Right lobe of liver (tissue), 4 donors: ENCODE measurements around a stretch of chr5.

DNA sequence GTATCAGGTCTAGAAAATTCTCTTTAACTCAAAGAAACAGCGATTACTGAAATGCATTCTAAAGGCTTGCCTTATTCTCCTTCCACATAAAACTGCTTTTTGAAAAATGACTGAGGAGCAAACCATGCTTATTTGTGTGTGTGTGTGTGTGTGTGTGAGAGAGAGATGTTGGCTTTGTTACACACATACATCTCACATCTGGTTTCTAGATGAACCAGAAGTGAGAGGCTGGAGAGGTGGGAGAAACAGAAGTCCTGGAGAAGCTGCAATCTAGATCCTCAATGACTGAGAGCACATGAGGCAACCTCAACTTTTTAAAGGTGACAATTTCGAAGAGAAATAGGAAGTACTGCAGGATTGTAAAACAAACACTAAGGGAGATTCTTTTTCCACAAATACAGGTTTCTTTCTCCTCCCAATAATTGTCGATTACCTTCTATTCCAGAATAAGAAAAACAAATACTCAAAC, 28.7 kb downstream of the FYB1 start:
- PRO-cap, 4 experiments, result no peak in any of the 4 experiments
- RAMPAGE, long total RNA, 2 experiments, result no peak in any of the 2 experiments

DNA sequence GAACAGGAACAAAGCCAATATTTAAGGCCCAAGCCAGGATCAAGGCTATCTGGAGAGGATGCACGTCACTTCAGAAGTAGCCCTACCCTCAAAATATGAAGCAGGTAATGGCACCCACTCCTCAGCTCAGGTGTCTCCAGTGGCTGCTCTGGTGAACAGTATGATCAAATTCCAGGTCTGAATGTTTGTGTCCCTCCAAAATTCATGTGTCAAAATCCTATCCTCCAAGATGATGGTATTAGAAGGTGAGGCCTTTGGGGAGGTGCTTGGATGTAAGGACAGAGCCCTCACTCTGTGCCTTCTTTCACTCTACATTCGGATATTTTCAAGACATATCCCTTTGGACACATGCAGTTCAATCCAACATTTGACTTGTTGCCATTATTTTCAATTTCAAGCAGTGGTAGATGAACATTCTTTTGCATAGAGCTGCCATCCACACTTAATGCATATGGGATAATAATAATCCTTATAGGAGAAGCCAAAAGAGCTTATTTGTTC, 44.5 kb upstream of the FYB1 start:
- PRO-cap, 4 experiments, result no peak in any of the 4 experiments
- RAMPAGE, long total RNA, 2 experiments, result no peak in any of the 2 experiments

DNA sequence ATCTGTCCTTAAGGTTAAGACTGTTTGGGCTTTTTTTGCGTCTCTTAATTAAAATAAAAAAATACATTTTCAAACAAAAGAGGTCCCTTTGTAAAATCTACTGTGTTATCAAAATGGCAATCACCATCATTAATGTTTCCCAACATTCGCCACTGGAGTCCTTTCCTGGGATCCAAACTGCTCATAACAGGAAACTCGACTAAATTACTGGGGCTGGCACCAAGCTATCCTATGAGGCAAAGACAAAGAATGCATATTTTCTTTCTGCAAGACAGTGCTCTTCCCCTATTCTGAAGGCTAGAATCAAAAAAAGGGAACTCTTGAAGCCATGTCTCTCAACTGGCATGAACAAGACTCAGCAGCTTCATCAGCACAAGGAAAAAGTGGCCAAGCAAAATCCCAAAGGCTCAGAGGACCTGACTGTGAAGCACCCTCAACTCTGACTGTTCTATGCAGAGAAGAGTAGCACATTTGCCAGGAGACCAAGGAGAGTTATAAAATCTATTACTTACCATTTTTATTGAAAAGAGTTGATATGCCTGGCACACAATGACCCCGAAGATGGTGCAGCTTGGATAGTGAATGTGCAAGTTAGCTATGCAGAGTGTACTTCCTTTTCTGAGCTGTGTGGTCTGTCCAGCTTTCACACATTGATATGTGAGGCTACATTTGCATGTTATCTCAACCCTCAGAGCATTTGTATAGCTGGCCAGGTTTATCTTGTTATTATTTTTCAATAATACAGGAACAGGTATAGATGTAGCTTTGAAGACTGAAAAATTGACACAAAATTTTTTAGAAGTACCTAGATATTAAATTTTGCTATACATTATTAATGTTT, 50.9 kb upstream of the FYB1 start:
- PRO-cap, 4 experiments, result no peak in any of the 4 experiments
- RAMPAGE, long total RNA, 2 experiments, result start-site peak on the minus strand in 1 of 2 experiments, centred at position 605 of the sequence, 18 reads per replicate

DNA sequence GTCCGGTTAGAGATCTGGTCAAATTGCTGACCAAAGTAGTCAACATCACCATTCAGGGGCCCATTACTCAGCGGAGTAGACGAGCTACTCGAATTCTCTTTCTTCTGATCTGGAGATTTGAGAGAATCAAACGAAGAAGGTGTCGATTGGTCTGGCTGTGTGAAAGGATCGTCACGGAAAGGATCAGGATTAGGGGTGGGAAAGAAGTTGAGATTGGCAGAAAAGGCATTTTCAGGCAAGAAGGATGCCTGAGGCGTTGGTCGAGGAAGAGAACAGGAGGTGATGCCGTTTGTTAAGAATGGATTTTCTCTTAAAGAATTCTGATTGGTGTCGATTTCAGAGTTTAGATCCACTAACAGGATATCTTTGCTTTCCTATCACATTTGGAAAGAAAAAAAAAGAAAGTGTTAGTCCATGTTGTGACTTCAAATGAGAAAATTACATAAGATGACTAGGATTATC, 18.6 kb upstream of the C9 start:
- PRO-cap, 4 experiments, result no peak in any of the 4 experiments
- RAMPAGE, long total RNA, 2 experiments, result no peak in any of the 2 experiments

DNA sequence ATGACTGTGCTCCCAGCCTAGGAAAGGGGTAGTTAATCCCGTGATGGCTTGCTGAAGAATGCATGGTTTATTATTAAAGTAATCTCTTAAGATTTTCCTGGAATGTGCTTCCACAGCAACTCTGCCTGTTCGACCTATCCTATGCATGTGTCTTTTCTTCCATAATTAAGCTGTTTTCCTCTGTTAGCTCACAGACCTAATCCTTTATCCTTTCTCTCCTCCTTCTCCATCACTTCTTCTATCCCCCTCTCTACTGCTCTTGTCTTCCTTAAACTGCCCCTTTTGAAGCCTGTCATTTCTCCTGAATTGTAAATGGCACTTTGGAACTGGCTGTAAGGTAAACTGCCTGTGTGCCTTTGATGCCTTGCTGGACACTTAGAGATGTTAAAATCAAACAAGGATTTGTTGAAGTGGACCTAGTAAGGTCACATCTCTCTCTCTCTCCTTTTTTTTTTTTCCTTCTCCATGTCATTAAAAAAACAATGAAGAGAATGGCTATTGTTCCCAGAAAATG, 2.6 kb upstream of the DAB2 start:
- PRO-cap, 4 experiments, result peak in 1 of 4 experiments; most common minus-strand start position 60 of the sequence (in 1)
- RAMPAGE, long total RNA, 2 experiments, result no peak in any of the 2 experiments

- PRO-cap, 4 experiments, result no peak in any of the 4 experiments
- RAMPAGE, long total RNA, 2 experiments, result no peak in any of the 2 experiments
Measured at GRCh38 chr5:39462096-39462295, 37.2 kb upstream of the DAB2 start.

DNA sequence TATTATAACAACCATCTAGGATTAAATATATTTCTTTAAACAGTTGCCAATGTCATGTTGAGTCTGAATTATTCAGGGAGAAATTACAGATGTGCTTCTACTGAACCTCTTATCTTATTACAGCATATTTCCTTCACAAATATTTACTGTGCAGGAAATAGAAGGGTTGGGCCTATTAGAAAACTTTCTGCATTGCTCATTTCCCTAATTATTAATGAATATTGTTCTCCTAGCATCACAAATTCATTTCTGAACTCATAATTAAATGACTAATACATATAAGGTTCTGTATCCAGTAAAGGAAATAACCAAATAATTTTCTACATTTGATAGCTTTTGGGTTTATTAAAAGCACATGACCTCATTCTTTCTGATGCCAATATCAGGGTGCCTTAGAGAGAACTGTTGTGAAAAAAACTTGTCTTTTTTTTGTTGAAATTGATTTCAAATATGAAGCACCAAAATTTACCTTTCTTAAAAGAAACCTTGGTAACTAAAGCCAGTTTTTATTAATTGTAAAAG, 476.8 kb upstream of the PTGER4 start:
- PRO-cap, 4 experiments, result no peak in any of the 4 experiments
- RAMPAGE, long total RNA, 2 experiments, result no peak in any of the 2 experiments

DNA sequence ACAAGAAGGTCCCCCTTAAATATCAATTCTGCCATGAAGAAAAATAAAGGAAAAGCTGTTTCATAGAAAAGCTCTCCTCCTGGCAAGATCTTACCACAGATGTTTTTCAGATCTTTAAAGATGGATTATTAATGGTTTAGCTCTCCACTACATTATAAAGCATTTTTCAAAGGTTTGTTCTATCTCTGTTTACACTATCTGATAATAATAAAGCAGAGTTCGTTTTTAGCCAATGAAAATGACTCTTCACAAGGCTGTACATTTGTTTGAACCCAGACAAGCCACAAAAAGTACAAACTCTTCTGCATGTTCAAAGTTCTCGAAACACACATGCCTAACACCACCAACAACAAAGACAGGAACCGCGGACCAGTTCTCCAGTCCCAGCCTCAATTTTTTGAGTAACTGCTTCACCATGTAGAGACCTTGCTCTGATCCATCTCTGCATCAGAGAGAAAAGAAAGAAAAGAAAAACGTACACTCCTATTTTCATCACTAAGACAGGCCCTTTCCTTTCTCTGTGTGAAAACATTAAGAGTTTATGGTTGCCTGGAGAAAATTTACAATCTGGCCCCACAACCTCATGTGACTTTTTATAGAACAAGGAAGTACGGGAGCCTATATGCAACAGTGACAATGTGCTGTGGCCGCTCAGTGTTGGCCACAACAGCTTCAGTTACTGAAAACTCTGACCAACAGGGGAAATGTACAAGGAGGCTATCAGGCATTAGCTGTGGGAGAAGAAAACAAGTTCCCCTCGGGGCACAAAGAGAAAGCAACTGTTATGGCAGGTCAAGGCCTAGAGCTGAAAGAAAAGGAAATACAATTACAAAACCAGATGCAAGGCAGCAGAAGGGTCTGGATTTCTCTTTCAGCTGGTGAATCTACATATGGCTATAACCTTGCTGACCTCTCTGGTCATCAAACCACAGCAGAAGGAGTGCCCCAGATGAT, 273.0 kb upstream of the PTGER4 start:
- PRO-cap, 4 experiments, result no peak in any of the 4 experiments
- RAMPAGE, long total RNA, 2 experiments, result no peak in any of the 2 experiments

GRCh38 chr5:40409997-40410991, 269.4 kb upstream of the PTGER4 start:
- PRO-cap, 4 experiments, result peak in 1 of 4 experiments; most common plus-strand start chr5:40410570 (in 1); most common minus-strand start chr5:40410282 (in 1)
- RAMPAGE, long total RNA, 2 experiments, result no peak in any of the 2 experiments

DNA sequence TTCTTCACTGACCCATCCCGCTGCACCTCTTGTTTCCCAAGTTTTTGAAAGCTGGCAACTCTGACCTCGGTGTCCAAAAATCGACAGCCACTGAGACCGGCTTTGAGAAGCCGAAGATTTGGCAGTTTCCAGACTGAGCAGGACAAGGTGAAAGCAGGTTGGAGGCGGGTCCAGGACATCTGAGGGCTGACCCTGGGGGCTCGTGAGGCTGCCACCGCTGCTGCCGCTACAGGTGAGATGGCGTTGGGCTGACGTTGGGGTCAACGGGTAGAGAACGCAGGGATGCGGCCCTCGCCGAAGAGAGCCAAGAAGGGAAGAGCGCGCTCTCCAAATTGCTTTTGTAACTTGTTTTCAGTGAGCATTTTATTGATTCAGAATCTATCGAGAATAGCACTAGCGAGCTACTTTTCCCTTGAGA, 541 bp downstream of the PTGER4 start:
- PRO-cap, 4 experiments, result no peak in any of the 4 experiments
- RAMPAGE, long total RNA, 2 experiments, result no peak in any of the 2 experiments

DNA sequence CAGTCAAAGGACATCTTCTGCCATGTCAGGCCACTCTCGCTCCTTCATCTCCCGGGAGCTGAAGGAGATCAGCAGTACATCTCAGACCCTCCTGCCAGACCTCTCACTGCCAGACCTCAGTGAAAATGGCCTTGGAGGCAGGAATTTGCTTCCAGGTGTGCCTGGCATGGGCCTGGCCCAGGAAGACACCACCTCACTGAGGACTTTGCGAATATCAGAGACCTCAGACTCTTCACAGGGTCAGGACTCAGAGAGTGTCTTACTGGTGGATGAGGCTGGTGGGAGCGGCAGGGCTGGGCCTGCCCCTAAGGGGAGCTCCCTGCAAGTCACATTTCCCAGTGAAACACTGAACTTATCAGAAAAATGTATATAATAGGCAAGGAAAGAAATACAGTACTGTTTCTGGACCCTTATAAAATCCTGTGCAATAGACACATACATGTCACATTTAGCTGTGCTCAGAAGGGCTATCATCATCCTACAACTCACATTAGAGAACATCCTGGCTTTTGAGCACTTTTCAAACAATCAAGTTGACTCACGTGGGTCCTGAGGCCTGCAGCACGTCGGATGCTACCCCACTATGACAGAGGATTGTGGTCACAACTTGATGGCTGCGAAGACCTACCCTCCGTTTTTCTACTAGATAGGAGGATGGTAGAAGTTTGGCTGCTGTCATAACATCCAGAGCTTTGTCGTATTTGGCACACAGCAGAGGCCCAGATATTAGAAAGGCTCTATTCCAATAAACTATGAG, 12.5 kb downstream of the PTGER4 start:
- PRO-cap, 4 experiments, result no peak in any of the 4 experiments
- RAMPAGE, long total RNA, 2 experiments, result no peak in any of the 2 experiments

DNA sequence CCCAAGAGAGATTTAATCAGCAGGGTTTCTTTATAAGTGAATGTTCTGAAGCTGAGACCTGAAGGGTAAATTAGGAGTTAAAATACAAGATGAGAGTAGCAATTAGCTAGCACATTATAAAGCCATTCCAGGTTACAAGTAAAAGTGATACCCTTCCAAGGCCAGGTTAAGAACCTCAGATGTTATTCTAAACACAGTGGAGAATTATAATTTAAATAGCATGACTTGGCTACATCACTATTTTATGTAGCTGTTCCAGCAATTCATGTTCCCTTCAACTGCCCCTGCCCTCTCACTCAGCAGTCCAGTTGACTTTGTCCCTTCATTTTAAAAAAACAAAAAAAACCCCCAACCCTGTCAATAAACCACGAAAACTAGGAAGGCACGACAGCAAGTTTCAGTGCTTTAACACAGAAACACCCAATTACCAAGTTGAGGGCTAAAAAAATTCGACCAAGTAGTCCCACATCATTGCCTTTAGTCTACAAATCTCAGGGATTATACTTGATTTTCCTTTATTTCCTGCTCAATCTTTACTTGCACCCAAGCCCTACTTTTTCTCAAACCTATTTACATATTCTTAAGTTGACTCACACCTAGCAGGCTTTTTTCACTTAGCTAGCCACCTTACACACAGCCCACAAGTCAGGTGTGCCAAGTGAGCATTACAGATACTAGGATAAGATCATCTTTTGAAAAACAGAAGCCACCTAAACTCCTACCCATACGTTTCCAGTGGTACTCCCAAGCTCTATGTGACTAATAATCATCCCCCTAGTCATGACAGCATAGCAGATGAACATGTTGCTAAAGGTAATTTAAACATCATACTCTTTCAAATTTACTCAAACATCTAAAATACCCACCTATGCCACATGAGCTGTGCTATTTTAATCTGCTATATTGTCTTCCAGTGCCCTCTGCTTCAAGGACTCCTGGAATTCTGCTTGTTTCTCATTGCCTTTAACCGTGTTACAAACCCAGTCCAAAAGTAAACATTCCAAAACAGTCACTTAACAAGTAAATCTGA, 3.4 kb downstream of the RPL37 start:
- PRO-cap, 4 experiments, result no peak in any of the 4 experiments
- RAMPAGE, long total RNA, 2 experiments, result no peak in any of the 2 experiments

GRCh38 chr5:41929532-41930081, 4.5 kb downstream of the FBXO4 start:
- PRO-cap, 4 experiments, result no peak in any of the 4 experiments
- RAMPAGE, long total RNA, 2 experiments, result start-site peak on the plus strand in 1 of 2 experiments, at chr5:41929775-41929792 at its widest, 17 reads per replicate

GRCh38 chr5:42811027-42811738, 509 bp downstream of the SELENOP start:
- PRO-cap, 4 experiments, result peak in 2 of 4 experiments; most common minus-strand start chr5:42811198 (in 2)
- RAMPAGE, long total RNA, 2 experiments, result no peak in any of the 2 experiments

DNA sequence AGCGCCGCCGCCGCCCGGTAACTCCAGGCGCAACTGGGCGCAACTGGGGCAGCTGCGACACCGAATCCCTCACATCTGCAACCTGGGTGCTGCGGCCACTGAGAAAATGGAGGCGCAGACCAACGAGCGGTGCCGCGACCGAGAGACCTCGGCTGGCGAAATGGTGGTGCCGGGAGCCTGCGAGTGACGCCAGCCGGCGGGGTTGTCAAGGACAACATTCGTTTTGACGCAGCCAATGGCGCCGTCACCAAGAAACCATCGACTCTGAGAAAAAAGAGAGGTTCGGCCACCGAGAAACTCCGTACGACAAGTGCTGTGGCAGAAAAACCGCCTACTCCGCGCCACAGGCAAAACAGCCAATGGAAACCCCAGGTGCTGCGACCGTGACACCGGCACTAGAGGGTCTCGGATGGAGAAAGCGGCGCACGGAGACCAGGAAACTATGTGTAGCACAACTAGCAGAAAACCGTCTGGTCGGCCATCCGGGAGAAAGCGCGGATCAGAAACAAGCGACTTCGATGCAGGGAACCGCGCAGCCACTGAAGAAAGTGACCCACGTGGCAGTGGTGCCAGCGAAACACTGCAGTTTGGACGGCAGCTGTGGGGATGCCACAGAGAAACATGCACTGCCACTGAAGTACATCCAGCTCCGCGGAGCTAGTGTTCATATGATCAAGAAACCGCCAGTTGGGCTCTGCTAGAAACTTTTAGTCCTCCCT, 88.8 kb downstream of the ANXA2R start:
- PRO-cap, 4 experiments, result peak in 4 of 4 experiments; most common plus-strand start position 270 of the sequence (in 1); most common minus-strand start position 161 of the sequence (in 4)
- RAMPAGE, long total RNA, 2 experiments, result no peak in any of the 2 experiments

GRCh38 chr5:43034218-43034699, 5.9 kb downstream of the ANXA2R start:
- PRO-cap, 4 experiments, result no peak in any of the 4 experiments
- RAMPAGE, long total RNA, 2 experiments, result no peak in any of the 2 experiments

DNA sequence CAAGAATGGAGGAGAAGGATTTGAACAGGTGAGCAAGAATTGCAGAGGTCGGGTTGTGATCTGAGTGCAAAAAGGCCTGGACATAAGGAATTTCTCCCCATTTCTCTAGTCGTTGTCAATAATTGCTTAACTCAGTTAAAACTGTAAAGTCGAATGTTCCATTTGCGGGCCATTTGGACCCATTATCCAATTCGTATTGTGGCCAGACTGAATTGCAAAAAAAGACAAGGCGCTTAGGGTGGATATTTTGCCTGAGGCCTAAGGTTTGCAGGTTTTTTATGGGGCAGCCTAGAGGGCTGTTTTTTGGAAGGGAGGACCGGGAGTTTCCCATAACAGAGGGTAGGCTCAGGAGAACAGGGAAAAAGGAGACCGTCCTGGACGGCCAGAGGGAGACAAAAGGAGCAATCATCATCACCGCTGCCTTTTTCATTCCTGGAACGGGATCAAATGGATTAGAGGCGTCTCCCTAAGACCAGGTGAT, 34.4 kb upstream of the ANXA2R start:
- PRO-cap, 4 experiments, result no peak in any of the 4 experiments
- RAMPAGE, long total RNA, 2 experiments, result no peak in any of the 2 experiments

DNA sequence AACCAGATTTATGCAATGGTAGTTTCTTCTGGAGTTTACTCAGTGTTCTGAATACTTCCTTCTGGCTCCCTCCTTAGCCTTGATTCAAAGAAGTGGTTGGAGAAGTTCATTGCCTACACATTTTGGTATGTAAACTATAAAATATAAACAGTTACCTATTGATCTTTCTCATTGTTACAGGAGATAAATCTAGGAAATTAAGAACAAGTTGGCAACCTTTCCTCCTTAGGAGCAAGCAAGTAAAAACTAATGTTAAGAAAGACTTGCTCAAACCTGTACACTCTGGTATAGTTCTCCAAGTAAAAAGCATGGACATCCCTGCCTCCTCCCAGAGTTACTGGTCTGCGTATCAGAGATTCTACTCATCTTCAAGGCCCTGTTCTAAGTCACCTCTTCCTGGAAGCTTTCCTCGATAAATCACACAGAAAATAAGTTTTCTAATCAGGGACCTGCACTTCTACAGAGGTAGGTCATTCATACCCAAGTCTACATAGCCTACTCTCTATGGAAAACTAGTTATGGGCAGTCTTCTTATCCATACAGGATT, 3.2 kb downstream of the HMGCS1 start:
- PRO-cap, 4 experiments, result no peak in any of the 4 experiments
- RAMPAGE, long total RNA, 2 experiments, result no peak in any of the 2 experiments

DNA sequence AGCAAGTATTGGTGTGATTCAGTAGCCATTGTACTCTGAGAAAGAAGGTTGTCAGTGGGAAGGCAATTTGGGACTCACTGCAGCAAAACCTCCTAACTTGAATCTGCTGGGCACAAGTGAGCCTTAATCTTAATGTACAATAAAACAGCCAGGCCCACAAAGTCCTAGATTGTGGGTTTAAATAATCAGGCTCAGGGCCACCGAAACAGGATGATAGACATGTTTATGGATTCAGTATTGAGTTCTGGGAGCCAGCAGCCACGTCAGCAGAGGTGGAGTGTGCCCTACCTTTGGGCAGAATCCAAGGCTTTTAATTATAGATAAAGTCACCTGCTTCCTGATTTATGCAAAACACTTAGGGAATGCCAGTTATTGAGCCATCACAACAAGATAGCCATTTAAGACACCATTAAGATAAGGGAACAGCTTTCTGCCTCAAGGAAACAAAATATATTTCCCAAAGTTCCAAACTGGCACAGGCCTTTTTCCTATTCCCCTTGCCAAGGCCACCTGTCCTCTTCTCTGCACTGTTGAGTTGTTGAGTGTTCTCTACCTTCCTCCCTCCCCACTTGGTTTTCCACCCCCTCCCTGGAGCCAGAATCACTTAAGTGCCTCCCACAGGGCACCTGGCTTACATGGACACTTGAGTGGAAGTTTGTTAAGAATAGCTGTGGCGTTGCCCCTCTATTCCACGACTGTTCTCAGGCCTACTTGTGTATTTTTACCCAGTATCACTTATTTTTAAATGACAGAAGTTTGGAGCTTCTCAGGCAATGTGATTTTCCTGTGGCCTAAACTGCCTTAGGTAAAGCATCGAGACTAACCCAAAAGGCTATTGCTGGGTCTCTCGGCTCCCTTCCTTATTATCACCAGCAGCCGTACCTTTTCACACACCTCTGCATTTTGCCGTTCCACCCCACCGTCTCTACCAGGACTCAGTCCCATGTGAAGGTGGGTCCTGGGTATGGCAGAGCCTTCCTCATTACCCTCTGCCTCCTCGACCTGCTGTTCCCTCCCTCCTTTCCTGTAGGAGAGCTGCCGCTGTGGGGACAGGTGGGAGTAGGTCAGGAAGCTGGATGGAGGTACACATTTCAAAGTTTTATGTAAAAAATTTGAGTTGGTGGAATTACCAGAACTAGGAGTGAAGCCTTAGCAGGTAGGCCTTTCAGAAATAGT, 2.2 kb downstream of the CCL28 start:
- PRO-cap, 4 experiments, result no peak in any of the 4 experiments
- RAMPAGE, long total RNA, 2 experiments, result no peak in any of the 2 experiments

- PRO-cap, 4 experiments, result peak in 1 of 4 experiments; most common plus-strand start chr5:43497936 (in 1)
- RAMPAGE, long total RNA, 2 experiments, result no peak in any of the 2 experiments
Measured at GRCh38 chr5:43497563-43498280, 14.1 kb upstream of the TMEM267 start.